Cardiac ventricle fibroblast (primary cell): Measurements from ENCODE around the genes TCEAL9 and SERPINA7.

DNA sequence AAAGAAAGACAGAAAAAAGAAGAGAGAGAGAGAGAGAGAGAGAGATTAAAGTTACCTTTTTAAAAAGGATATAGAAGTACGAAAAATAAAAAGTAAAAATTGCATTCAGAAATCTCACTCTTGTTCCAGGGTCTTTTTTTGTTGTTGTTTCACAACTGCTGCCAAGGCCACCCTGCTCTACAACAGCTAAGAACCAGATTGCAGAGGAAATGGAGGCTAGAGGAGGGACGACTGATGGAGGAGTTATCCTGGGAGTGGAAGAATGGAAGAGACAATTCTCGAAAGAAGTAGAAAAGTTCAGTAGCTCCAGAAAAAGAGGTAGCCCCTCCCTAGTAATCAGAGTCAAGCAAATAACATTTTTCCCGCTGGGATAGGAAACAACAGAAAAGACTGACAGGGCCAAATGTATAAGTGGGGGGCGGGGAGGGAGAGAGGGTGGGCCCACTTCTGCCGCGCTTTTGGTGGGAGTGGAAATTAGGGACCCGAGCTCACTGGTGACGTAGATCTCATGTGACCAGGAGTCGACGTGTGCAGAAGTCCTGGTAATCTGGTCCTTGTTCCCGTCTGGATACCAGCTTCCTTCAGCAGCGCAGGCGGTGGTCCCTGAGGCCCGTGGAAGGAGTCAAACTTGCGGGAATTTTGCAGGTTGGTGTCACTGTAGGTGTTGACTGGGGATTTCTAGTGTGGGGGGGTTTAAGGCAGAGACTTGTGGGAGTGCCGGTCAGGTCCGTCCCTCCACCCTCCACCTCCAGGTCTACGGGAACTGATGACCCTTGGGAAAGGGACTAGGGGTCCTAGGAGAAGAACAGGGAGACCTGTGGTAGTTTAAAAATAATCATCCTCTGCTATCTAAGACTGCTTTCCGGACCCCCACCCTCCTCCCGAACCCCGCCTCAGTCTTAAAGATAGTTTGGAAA is at the start of gene TCEAL9:
Gene TCEAL9, plus strand, starts transcription at position 545 of the 917 bp plus-strand sequence.
- RAMPAGE, long total RNA, result start-site peak on the plus strand centred at position 549 of the sequence, 95 bp wide, 6,389 and 467 reads in 2 replicates

- RAMPAGE, long total RNA, result no peak
These were observed 16.3 kb downstream of the RAB40A start for GRCh38 chrX:103502874-103503417.

DNA sequence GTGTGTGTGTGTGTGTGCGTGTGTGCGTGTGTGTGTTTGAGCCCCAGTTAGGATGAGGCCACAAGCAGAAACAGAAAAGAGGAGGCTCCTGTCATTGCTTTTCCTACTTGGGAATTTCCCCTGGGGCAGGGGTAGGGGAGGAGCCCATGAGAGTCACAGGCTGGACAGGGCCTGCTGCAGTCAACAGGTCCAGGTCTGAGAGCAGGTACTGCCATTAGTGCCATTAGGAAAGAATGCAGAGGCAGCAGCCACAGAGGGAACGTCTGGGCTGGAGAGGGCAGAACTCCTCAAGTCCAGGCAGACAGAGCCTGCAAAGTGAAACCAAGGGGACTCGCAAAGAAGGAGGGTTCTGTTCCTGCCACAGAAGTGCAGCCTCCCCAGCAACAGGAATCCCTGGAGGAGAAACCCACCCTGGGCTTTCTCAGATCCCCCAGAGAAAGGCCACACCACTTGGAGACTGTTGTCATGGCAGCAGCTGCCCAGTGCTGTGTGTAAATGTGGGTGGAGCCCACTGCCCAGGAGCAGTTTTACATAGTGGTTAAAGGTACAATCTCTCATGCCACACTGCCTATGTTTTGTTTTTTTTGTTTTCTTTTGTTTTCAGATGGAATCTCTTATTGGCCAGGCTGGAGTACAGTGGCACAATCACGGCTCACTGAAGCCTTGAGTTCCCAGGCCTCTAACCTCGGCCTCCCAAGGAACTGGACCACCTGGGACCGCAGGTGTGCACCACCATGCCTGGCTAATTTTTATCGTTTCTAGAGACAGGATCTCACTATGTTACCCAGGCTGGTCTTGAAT is 3.9 kb upstream of the TCEAL1 start:
- RAMPAGE, long total RNA, result no peak

- RAMPAGE, long total RNA, result no peak
These were observed 4.7 kb downstream of the MORF4L2 start for GRCh38 chrX:103681395-103682561.

DNA sequence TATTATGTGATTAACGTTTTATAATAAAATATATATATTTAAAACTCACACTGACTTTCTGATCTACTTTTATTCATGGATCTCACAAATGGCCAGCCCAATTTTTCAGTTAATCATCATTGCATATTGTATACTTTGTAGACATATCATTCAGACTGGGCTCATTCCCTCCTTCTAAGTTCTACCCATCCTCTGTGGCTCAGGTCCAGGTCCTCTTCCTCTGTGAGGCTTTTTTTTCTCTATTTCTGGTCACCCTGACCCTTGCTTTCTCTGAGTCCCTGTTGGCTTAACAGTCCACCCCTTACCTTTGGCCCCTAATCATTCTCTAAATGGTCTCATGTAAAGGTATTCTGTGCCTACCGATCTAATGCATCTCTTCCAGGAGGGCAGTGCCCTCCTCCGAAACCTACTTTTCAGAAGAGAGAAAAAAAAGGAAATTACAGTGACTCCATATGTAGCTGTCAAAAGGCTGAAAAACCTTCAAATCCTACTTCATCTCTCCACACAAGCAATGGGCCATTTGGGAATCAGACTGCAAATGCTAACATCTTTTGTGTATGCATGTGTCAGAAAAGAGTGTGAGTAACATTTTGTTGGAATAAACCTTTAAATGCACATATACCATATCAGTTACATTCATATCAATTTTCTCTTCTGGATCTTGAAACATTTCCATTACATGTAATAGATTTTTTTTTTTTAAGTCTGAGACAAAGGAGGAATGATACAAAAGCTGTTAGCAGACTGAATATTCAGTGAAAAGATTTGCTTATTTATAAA is 2.7 kb downstream of the MORF4L2 start:
- RAMPAGE, long total RNA, result no peak

DNA sequence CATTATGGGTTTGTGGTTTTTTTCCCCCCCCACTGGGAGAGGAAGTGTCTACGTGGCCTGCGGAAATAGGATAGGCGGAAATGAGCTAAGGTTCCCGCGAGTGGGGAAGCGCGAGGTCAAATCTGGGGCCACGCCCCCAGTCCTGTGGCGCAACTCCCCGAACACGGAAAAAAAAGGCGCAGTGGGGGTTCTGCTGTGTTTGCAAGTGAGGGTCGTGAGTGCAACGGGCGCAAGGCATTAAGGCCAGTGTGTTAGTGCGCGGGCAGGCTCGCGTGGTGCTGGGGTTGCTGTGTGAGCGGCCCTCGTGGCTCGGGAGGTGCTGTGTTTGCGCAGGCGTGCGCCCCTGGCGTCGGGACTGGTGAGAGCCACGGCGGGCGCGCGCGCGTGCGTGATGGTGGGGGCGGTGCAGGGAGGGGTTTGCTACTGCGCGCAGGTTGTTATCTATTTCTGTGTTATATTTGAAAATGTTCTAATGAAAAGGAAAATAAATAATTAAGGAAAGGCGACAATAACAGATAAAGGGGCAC is 693 bp upstream of the MORF4L2 start:
- RAMPAGE, long total RNA, result no peak

DNA sequence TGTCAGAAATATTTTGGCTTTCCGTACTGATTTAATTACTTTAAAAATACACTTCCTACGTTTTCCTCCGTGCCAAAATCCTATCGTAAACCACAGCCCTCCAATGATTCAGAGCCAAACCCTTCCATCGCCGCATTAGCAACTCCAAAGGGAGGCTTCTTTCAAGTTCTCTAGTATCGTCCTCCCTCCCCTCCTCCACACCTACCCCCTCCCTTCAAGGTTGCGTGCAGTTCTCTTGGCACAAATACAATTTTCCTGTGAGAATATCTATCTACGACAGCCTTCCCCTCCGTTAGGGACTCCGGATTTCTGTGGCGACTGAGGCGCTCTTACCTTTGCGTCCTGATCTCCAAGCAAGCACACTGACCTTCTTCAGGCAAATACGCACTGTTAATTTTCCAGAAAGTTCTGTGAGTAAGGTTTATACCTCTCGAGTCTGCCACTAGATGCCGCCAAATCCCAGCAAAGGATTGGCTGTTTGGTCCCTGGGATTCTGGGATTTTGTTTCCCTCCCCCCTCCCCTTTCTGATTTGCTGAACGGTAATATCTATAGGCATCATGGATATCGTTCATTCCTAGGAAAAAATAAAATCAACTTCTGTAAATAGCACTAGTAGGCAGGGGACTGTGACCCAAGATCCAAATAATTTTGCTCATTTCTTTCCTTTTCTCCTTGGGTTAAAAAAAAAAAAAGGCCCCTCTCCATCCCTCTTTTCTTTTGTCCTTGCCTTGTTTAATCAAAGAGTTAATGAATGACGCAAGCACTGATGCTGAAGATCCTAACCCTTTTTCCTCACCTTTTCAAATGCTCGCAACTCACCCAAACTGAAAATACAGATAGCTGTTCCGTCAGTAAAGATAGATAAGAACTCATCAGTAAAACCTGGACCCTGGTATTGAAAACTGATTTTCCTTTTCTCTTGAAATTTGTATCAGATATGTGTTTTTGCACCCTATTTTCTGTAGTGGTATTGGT is 1.4 kb upstream of the MORF4L2 start:
- RAMPAGE, long total RNA, result no peak

DNA sequence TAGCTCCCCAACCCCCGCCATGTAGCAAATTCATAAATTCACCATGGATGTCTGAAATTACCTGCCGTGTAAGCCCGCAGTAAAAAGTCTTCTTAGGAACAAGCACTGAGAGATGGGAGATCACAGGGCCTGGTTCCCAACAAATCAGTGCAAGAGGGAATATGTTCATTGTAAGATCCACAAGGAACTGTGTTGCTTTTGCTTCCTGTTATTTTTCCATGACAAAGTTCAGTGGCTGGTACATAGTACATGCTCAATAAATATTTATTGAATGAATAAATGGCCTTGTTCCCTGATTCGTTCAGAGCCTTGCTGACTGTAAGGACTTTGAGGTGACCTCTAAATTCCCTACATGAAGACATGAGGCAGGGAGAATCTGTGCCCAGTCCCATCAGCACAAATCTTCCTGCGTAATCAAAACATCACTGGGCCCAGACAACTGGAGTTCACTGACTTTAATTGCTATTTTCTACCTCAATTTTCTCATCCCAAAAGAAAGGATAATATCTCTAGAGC is 7.4 kb downstream of the TMEM31 start:
- RAMPAGE, long total RNA, result no peak

GRCh38 chrX:104189547-104190523 is 23.6 kb downstream of the FAM199X start:
- RAMPAGE, long total RNA, result no peak

DNA sequence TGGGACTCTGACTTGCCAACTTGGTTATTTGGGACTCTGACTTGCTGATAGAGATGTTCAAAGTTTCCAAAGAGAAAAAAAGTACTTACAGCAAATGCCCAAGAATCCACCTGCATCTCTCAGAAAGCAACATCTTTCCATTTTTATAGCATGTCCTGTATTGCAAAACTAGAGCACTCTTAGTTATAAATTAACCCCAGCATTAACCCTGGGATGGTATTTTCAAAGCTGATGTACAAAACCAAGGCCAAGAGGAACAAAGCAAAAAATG is at the start of gene SERPINA7:
Gene SERPINA7, minus strand, starts transcription at position 119 of the 271 bp plus-strand sequence.
- RAMPAGE, long total RNA, result no peak

DNA sequence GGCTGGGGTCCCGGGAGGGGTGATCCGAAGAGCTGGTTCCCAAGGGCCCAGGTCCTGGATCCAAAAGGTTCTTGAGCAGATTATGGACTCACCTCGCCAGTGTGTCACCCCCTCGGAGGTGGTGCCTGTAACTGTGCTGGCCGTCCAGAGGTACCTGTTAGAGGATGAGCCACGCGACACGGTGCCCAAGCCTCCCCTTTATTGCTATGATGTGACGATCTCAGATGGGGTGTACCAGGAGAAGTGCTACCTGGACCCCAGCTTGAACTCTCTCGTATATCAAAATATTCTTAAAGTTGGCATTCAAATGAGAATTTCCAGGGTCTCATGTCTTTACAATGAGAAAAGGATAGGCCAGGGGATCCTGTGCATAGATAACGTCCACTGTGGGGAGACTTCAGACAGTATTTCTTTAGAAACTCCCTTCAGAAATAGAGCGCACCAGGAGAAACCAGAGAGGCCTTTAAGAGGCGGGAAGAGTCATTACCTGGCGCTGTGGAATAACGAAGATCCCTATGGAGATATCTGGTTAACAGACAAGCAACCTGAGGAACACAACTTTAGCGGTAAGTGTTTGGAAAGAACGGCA is 474 bp downstream of the RADX start:
- RAMPAGE, long total RNA, result no peak

GRCh38 chrX:106780556-106781051 is 21.9 kb upstream of the TBC1D8B start:
- RAMPAGE, long total RNA, result no peak

DNA sequence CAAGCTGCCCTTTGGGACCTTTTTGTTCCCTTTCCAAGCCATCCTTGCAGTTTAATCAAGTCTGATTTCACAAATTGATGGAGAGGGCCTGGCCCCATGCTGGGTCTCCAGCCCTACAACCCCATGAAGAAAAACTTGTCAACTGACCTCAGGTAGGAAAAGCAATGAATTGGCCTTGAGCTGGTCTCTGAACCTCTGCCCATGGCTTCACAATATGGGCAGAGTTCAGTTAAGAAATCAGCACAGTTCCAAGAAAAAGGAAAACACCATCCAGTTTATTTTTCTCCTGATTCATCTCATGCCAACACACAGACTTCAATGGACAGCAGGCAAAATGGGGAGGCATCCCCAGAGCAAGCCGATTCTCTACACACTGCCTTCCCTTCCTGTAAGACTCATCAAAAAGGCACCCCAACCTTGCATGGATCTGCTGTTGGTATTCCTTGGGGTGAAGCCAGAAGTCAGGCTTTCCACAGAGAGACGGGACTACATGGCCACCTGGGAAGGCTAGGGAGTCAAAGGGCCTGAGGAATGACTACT is 3.3 kb downstream of the RIPPLY1 start:
- RAMPAGE, long total RNA, result no peak

- RAMPAGE, long total RNA, result no peak
These were observed 998 bp upstream of the RIPPLY1 start for GRCh38 chrX:106904228-106904450.

DNA sequence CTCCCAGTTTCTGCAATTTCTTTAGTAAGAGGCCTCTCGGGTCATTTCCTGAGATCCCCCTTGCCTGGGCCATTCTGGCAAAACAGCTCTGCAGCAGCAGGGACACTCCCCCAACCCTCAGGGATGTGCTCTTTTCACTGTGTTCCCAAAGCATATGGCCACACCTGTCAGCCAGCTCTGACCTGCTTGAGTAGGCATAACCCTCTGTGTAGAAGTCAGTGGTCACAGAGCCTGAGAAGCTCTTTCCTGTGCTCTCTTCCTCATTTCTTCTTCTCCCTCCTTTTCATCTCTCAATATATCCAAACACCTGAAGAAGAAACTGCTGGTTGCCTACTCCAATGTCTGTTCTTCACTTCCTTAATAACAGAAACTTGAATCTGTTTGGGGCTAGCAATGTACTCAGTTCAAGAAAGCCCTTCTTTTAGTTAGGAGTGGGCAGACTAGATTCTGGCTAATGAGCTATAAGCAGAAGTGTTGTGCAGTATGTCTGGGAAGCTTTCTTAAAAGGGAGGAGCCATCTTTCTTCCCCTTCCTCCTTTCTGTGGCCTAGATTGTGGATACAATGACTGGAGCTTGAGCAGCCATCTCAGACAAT is 73.3 kb downstream of the PRPS1 start:
- RAMPAGE, long total RNA, result no peak

DNA sequence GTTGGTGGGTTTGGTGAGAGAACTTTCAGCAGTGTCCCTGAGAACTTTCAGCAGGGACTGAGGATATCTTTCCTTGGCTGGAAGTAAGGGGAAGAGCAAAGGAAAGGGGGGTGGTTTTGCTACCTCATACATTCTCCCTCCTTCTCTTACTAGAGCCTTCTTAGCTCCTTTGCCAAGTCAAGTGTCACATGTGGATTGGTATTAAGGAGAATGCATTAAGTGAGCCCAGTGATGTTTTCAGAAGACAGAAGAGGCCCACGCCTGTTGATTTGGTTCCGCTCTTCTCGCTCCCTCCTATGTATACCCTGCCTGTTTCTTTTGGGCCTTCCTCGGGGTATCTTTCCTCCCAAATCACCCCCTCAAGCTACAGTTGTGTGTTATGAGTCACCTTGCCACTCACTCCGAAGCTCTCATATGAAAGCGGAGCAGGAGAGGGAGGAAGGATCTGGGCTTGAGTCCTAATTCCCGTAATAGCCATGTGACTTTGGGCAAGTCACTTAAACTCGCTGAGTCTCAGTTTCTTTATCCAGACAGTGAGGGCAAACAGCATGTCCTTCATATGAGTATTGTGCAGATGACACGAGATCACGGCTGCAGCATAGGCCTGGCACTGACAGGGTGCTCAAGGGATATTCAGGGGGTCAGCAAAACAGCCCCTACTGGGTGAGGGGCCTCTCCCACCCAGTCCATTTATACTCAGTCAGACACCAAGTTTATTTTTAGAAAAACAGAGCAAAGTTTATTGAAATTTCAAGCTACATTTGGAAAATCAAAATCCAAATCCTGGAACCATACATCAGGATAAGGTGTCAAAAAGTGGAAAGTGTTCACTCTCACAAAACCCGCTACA is 62.9 kb downstream of the TSC22D3 start:
- RAMPAGE, long total RNA, result no peak

GRCh38 chrX:107715395-107716142 is 60.0 kb downstream of the TSC22D3 start:
- RAMPAGE, long total RNA, result no peak

GRCh38 chrX:107716143-107716642 is 59.4 kb downstream of the TSC22D3 start:
- RAMPAGE, long total RNA, result no peak

DNA sequence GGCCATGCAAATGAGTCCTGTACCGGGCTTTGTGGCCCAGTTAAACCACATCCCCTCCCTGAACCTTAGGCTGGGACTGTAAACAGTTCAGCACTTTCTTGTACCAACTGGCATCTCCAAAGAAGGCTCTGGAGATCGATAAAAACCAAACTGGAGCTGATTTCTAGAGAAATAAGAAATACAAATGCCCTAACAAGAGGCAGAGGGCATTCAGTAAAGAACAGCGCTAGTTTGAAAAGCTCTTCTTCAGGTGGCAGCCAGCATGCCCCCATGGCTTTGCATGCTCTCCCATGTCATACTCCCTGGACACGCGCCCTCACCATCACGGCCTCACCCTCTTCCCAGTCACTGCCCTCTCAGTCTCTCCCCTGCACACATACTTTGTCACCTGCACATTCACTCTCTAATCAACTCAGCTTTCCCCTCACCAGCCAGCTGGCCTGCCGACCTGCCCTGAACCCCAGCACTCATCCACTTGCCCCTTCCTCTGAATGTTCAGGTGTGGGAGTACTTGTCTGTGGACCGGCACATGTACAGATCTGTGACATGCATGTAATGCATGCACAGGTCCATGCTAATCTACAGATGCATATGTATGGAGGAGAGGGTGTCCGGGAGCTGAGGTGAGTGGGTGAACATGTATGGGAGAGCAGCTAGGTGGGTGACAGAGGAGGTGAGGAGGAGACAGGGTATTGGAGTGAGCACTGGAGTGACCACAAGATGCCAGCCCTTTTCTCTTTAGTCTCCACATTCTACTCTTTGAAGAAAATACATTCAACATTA is 58.3 kb downstream of the TSC22D3 start:
- RAMPAGE, long total RNA, result no peak

DNA sequence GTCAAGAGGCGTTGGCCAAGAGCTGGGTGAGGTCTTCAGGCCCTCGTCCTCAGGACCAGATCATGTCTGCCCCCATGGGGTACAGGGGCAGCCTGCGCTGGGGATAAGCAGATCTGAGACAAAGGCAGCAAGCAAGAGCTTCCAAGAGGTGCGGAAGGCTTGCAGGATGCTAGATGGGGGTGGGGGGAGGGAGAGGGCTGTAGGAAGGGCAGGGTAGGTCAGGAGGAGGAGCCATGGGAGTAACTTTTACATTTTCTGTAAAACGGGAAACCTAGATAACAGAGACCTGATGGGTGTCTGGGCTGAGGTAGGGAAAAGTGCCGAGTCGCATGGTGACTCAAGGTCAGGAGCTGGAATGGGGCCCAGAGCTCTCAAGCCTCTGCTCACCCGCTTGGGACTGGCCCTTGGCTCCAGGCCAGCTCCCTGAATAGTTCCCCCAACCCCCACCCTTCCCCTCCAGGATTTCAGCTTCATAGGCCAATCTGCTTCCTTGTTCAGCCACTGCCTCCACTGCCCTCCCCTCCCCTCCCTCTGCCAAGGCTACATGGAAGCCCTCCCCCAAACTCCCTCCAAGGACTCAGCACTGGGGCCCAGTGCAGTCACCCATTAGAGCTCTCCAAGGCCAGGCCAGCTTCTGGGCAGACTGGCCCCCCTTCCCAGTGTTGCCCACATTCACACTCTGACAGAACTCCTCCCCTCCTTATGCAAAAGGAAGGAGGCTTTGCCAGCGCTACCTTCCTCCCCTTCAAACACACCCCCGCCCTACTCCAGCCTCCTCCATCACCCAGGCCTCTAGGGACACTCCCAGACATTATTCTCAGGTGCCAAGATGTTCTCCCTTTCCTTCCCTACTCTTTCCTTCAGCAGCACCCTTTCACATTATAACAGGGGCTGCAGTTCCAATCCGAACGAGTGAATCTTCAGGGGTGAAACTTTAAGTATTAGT is 43.6 kb downstream of the TSC22D3 start:
- RAMPAGE, long total RNA, result no peak